AG08470 (cell line): ENCODE data around the genes C19orf53 and DCAF15.

- RRBS = 1% methylated on average over 42 of the region's 76 CpGs
These were observed 3.1 kb downstream of the IER2 start for GRCh38 chr19:13153155-13153811.

GRCh38 chr19:13396395-13397059 is 109.8 kb downstream of the CACNA1A start:
- RRBS = no CpG with 5 or more reads among the region's 16 CpGs

- RRBS = no CpG with 5 or more reads among the region's 13 CpGs
These were observed 44.7 kb downstream of the CACNA1A start for GRCh38 chr19:13461450-13462042.

GRCh38 chr19:13689036-13689480 is 58.6 kb upstream of the YJU2B start:
- RRBS = no CpG with 5 or more reads among the region's 3 CpGs

- RRBS = no CpG with 5 or more reads among the region's 51 CpGs
These were observed 45.2 kb upstream of the YJU2B start for GRCh38 chr19:13702458-13702850.

GRCh38 chr19:13773778-13774944 is at the start of gene C19orf53:
Gene C19orf53, plus strand, starts transcription at chr19:13774456.
- RRBS = 9% methylated on average over 25 of the region's 67 CpGs

DNA sequence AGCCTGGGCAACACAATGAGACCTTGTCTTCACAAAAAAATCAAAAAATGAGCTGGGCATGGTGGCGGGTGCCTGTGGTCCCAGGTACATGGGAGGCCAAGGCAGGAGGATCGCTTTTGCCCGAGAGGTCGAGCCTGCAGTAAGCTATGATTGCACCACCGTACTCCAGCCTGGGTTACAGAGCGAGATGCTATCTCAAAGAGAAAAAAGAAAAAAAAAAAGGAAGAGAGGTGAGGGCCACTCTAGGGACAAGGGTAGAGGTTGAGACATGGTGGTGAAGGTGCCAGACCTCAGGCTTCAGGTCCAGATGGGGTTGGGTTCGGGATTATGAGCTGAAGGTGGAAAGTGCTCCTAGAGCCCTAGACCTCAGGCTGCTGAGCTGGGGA is 5.7 kb downstream of the ZSWIM4 start:
- RRBS = no CpG with 5 or more reads among the region's 7 CpGs

DNA sequence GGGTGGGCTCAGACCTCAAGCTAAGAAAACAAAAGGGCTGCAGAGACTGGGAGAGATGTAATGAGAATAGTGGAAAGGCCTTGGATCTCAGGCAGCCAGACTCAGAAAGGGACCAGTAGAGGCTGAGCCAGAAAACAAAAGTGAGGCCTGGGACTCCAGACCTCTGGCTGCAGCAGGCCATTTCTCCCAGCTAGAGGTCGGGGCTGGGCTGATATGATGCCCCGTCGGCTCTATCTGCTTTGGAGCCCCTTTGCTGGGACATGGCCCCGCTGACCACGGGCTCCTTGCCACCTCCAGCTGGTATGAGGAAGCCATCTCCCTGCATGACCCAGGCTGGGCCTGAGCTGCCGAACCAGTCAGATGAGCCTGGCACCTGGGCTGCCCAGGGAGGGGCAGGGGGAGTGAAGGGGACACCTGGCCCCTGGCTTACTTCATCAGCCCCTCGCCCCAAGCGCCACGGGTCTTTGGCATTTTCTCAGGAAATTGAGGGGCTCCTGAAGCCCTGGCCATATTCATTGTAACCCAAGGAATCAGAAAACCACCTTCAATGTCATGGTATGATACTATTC is 7.7 kb downstream of the ZSWIM4 start:
- RRBS = no CpG with 5 or more reads among the region's 9 CpGs

- RRBS = no CpG with 5 or more reads among the region's 15 CpGs
These were observed 15.6 kb upstream of the NANOS3 start for GRCh38 chr19:13861237-13861732.

- RRBS = 3% methylated on average over 20 of the region's 52 CpGs
These were observed at the start of gene DCAF15 for GRCh38 chr19:13952289-13952799. Gene DCAF15, plus strand, starts transcription at chr19:13952509.

DNA sequence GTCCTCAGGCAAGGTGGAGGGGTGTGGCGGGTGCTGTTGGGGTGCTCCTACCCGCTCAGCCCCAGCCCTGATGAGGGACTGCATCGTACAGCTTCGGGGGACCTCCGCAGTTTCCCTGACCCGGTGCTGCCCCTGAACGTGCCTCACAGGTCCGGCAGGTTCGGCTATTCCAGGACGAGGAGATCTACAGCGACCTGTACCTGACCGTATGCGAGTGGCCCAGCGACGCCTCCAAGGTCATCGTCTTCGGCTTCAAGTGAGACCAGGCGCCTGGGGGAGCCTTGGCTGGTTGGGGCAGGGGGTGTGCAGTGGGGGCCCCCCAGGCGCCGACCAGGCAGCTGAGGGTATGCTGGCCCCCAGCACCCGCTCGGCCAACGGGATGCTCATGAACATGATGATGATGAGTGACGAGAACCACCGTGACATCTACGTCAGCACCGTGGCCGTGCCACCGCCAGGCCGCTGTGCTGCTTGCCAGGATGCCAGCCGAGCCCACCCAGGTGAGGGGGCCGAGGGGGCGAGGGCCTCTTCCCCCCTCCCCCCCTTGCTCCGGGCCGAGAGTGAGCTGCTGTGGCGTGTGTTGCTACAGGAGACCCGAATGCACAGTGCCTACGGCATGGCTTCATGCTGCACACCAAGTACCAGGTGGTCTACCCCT is 3.6 kb downstream of the DCAF15 start:
- RRBS = no CpG with 5 or more reads among the region's 38 CpGs

DNA sequence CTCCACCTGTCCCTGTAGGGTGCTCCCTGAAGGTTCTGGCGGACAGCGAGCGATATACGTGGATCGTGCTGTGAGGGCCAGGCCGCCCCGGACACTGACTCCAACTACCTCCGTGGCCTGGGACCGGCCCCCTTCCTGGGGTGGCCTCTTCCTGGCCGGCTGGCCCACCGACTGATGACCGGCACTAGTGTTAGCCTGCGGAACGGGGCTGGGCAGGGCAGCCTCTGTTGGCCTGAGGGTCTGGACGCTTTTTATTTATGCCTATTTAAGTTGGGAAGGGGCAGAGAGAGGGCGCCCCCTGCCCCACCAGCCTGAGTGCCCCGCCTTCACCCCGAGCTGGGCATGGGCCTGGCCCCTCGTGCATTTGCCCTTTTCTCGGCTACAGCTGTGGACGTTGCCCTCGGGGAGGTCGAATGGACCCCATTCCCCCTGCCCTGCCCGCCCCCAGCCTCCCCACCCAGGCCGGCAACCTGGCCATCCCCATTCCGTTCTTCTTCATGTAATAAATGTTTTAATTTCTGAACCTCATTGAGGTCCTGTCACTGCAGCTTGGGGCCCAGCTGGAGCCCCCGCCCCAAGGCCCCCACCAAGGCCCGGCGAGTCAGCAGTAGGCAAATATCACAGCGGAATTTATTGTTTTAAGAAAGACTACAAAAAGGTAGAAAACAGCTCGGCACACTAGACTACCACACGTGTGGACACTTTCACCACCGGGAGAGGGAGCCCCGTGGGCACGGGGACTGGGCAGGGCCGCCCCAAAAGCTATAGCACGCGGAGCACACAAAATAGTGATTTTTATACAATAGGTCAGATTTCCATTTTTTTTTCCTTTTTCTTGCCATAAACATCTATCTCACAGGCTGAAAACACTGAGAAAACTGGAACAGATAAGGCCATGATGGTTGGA is 8.9 kb downstream of the DCAF15 start:
- RRBS = 82% methylated on average over 7 of the region's 38 CpGs

DNA sequence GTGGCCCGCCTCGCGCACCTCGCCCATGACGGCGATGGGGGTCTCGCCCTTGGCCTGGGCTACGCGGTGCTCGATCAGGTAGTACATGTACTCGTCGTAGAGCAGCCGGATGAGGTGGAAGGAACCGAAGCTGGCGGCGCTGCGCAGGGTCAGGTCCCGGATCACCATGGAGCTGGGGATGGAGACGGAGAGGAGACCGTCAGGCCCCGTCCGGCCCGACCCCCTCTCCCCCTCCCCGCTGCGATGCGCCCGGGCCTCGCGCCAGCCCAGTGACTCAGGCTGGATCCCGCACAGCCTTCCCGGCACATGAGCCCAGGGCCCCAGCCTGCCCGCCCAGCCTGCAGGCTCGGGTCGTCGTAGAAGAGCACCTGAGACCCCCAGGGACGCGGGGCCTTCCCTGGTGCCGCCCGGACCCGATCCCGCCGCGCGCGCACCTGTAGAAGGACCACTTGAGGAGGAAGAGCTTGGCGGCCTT is 10.8 kb downstream of the DCAF15 start:
- RRBS = 73% methylated on average over 30 of the region's 46 CpGs

DNA sequence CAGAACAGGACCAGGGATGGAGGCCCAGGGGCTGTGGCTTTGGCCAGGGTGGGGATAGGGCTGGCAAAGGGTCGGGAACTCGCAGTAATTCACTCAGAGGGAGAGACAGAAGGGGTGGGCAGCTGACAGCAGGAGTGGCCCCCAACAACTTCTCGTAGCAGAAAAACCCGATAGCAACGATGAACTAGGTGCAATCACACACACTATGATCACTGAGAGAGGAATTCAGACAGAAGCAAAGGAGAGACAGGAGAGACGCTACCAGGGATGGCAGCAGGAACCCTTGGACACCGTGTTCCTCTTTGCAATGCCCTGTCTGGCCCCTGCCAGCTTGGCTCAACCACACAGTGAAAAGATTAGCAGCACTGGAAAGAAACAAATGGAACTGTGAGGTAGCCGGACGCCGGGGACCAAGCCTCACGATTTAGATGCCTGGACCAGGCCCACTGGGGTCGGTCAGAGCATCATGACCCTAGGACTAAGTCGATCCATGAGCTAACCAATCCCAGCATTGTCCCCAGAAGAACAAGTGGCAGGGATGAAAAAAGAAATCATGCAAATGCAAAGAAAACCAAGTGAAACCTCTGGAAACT is 23.6 kb downstream of the DCAF15 start:
- RRBS = no CpG with 5 or more reads among the region's 13 CpGs

GRCh38 chr19:14057218-14058088 is 4.4 kb downstream of the PALM3 start:
- RRBS = 6% methylated on average over 16 of the region's 74 CpGs

DNA sequence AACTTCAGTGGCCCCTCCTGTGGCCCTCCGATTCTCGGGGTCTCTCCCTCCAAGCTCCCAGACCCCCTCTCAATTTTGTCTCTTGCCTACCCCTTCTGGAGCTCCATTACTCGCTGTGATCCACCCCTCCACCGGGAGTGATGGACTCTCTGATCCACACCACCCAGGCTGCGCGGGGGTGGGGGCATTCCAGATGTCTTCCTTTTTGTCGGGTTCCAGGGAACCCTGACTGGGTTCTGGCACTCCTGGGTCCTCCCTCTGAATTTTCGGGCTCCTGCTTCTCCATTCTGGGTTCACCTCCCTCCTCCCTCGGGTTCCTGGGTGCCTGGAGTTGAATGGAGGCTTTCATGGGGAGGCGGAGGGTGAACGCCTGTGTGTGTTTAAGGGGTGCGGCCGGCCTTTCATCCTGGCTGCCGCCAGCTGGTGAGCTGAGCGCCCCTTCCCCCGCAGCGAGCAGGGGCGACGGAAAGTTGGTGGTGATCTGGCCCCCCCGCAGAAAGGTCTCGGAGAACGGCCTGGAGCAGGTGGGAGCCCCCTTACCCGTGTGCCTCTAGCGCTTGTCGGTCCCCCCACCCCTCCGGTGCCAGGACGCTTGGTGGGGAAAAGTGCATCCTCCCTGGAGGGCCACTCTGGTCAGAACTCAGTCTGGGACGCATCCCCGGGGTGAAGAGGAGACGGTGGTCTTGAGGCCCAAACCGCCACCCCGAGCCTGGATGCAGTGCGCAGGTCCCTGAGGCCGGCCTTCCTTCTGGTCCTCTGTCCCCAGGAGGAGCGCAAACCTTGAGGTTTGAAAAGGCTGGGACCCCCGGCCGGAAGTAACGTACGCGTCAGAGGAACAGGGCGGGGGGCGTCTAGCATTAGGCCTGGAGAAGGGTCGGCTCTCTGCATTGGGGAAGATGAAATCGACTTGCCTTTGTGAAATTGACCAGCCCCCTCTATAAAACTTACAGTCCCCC is 1.6 kb downstream of the MISP3 start:
- RRBS = 5% methylated on average over 10 of the region's 44 CpGs

- RRBS = 1% methylated on average over 11 of the region's 60 CpGs
These were observed 4.6 kb downstream of the C19orf67 start for GRCh38 chr19:14080523-14081767.

DNA sequence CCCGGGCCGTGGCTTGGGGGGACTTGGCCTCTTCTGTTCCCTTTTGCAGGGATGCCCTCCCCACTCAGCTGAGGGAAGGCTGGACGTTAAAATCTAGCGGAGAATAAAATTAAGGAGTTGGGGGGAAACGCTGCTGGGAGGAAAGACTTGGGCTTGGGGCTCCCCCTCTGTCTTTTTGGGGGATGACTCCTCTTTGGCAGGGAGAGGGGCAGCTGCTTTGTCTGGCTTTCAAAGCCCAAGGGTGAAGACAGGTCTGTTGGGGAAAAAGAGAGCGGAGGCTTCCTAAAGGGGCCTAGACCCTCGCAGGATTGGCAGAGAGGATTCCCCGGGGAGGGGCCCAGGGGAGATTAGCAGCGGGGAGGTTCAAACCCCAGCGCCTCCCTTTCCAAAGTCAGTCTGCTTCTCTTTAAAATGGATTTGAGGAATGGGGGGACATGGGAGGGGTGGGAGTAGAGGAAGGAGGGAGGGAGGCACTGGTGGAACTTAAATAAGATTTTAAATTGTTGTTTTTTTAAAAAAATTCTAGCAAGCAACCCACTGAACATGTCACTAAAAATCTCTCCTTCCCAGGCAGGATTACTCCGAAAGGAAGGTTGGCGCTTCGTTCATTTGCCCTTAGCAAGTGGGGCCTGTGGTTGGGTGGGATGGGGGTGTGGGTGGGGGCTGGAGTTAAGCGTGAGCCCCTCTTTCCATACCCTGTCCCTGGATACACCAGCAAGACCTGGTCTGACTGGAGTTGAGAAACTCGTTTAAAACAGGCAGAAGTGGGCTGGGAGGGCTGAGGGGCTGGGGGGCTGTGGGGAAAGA is 6.7 kb upstream of the C19orf67 start:
- RRBS = no CpG with 5 or more reads among the region's 15 CpGs

DNA sequence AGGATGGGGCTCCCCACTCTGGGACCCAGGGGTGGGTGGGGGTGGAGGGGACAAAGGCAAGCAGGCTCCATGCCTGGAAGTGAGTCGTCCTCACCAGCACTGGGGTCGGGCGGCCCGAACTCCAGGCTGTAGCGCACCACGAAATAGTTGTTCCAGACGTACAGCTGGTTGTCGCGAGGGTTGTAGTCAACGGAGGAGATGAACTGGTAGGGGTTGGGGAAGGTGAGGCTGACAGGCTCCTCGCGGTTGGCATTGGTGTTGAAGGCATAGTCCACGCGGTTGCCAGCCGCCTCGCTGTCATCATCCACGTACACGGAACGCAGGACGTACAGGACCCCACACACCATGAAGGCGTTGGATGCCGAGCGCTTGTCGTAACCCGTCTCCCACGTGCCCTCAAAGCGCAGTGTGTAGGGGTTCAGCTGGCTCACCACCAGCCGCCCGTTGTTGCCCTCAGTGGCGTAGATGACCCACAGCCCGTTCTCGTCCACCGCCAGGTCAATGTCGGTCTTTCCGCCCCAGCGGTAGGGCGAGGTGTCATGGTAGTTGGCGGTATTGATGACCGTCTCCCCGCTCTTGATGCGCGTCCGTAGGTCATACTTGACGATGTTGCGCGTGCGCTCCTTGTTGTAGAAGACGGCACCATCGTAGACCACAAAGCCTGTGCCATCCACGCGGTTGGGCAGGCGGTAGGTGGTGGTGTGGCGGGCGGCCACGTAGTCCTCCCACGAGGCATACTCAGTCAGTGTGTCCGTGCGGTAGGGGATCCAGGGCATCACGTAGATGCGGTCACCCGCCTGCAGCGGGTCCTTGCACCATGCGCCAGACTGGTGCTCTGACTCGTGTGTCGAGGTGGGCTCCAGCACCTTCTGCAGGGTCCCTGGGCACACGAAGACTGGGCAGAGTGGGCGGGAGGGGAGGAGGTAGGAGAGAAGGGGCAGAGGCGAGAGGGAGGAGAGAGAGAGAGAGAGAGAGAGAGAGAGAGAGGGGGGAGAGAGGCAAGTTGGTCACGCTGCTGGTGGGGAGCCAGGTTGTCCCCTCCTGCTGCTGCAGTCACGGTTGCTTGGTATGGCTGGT is 26.5 kb upstream of the ASF1B start:
- RRBS = no CpG with 5 or more reads among the region's 70 CpGs

GRCh38 chr19:14205325-14205771 is 621 bp downstream of the ADGRL1 start:
- RRBS = 0% methylated on average over 8 of the region's 56 CpGs